PFSK-1 (cell line): ENCODE measurements around the gene AJUBA.

GRCh38 chr14:22501792-22502437 lies 87.1 kb downstream of the DAD1 start:
- RRBS: no CpG with 5 or more reads among the region's 11 CpGs

GRCh38 chr14:22797331-22797922 lies 17.8 kb downstream of the SLC7A7 start:
- RRBS: no CpG with 5 or more reads among the region's 3 CpGs

- RRBS: no CpG with 5 or more reads among the region's 17 CpGs
These were observed 8.7 kb downstream of the MMP14 start for GRCh38 chr14:22845049-22845604.

- RRBS: 91% methylated on average over 21 of the region's 81 CpGs
These were observed 3.5 kb downstream of the REM2 start for GRCh38 chr14:22886297-22887213.

- RRBS: 36% methylated on average over 20 of the region's 74 CpGs
These were observed 1.6 kb downstream of the AJUBA start for GRCh38 chr14:22980497-22981422.

- RRBS: 1% methylated on average over 11 of the region's 72 CpGs
These were observed at the start of gene AJUBA for GRCh38 chr14:22982159-22983271. TSS of gene AJUBA (minus strand) at chr14:22982551.

GRCh38 chr14:23071187-23071832 lies 14.0 kb upstream of the CDH24 start:
- RRBS: no CpG with 5 or more reads among the region's 13 CpGs

DNA sequence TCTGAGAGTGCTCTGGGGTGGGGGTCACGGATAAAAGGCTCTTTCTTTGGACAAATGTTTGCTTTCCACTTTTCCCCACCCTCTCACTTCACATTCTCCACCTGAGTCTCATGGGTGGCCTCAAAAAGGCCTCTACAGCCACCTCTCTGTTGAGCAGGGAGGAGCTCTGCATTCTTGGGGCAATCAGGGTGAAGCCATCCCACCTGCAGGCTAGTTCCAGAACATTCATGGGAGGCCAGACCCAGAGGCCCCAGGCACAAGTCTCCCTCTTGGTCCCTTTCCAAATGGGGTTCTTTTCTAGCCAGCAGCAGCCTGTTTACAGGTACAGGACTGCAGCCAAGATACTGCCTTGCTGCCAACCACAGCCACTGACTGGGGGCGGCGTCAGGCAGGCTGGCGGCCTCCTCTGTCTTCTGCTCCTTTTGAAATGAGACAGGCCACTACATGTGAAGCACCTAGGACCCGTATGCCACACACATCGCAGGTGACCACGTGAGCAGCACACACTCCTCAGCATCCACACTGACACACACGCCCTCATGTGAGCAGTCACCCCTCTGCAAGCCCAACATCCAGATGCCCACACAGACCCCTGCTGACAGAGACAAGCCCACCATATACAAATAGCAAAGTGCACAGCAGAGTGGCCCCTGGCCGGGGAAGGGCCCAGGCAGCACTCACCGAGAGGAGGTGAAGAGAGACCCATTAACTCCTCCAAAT lies 18.3 kb upstream of the CEBPE start:
- RRBS: no CpG with 5 or more reads among the region's 10 CpGs

GRCh38 chr14:23299964-23300996 lies 2.4 kb downstream of the PPP1R3E start:
- RRBS: no CpG with 5 or more reads among the region's 18 CpGs

DNA sequence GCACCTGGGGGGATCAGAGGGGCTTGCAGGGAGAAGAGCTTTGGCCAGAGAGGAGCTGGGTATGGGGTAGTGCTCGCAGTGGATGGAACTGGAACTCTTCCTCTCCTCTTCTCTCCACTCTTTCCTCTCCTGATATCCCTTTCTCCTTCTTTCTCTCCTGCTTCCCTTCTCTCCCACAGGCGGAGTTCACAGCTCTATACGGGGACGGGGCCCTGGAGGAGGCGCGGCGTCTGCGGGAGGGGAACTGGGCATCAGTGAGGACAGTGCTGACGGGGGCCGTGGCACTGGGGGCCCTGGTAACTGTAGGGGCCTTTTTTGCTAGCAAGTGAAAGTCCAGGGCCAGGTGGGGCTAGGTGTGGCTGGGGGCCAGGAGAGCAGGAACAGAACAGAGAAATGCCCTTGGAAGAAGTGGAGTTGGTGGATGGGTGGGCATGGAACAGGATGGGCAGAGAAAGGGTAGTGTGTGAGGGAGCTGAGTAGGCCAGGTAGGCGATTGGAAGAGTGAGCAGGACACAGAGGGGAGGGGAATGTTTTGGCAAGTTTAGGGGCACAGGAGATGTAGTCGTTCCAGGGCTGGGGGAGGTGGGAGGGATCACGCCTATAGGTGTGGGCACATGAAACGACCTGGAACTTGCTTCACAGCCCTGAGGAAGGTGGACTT lies 2.1 kb downstream of the BCL2L2 start:
- RRBS: no CpG with 5 or more reads among the region's 14 CpGs

- RRBS: no CpG with 5 or more reads among the region's 50 CpGs
These were observed 1.0 kb downstream of the SLC22A17 start for GRCh38 chr14:23351452-23352295.

- RRBS: no CpG with 5 or more reads among the region's 17 CpGs
These were observed 12.0 kb downstream of the CMTM5 start for GRCh38 chr14:23388813-23389270.

DNA sequence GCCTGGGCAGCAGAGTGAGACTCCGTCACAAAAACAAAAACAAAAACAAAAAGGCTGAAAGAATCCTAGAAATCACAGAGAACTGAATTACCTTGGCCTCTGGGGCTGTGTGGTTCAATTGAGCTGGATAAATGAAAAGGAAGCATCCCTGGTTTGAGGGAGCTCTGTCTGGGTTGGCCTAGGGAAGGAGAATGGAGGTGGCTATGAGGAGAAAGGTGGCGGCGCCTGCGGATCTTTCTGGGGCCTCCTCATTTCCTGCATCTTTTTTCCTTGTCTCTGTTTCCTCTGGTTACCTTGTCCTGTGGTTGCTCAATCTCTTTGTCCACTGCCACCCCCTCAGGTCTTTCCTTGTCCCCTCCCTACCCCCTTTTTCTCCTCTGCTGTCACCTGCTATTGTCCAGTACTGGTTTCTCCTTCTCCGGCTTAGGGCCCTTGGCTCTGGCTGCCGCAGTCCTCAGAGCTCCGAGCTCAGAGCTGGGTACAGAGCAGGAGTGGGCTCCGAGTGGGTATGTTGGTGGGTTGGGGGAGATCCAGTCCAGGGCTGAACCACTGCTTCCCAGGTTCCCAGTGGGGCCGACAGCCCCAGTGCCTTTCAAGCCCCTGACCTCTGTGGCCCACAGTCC lies 3.2 kb upstream of the MYH6 start:
- RRBS: no CpG with 5 or more reads among the region's 9 CpGs

GRCh38 chr14:23414345-23415012 lies 6.4 kb upstream of the MYH6 start:
- RRBS: no CpG with 5 or more reads among the region's 9 CpGs

GRCh38 chr14:23427373-23427723 lies 8.1 kb downstream of the MYH7 start:
- RRBS: no CpG with 5 or more reads among the region's 5 CpGs

DNA sequence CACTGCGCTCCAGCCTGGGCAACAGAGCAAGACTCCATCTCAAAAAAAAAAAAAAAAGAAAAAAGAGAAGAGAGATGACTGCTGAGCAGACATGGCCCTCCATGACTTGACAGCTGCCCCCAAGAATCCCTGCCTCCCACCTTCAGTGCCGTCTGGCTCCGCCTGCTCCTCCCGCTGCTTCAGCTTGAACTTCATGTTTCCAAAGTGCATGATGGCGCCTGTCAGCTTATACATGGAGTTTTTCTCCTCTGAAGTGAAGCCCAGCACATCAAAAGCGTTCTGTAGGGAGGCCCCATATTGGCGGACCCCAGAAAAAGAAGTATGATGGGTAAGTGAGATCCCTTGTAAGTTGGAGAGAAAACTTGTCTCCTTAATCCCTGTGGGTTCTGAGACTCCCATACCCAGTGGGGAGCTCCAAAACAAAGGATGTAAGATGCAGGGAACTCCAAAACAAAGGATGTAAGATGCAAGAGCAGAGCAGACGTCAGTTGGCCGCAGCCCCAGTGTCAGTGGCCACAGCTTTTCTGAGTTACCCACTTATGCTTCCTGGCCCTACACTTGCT lies 5.7 kb downstream of the MYH7 start:
- RRBS: no CpG with 5 or more reads among the region's 9 CpGs

DNA sequence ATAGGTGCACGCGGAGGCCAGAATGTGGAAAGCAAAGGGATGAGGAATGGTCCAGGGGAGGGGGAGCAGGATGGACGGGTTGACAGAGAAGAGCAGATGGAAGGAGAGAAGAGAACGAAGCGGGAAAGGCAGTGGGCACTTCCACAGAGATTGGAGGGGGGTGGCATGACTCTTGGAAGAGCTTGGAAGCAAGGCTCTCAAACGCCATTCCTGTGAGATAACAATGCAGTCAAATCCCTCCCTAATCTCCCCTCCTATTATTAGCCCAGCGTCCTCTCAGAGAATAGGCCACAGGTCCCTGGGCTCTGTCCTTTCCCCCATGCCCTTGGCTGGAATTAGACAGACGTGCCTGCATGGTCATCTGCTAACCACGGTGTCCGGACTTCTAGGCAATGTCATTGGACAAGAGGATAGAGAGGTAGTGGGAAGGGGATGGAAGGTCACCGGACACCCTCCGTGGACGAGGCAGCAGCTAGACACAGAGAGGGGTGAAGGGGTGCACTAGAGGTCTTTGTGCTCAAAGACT lies 7.9 kb upstream of the MYH7 start:
- RRBS: 100% methylated on average over 2 of the region's 13 CpGs

- RRBS: 53% methylated on average over 3 of the region's 5 CpGs
These were observed 12.2 kb downstream of the ZFHX2 start for GRCh38 chr14:23539474-23539735.

- RRBS: no CpG with 5 or more reads among the region's 21 CpGs
These were observed 59.2 kb downstream of the DHRS2 start for GRCh38 chr14:23695015-23696178.